H1 (cell line): ENCODE measurements around the gene CA4.

GRCh38 chr17:58326278-58326613 is 2.3 kb downstream of the TSPOAP1 start:
- RRBS, result no CpG with 5 or more reads among the region's 7 CpGs
CAGE:
- cytosol, long polyA plus RNA, result no peak
- long polyA plus RNA, result no peak
- nucleus, long polyA plus RNA, result no peak

DNA sequence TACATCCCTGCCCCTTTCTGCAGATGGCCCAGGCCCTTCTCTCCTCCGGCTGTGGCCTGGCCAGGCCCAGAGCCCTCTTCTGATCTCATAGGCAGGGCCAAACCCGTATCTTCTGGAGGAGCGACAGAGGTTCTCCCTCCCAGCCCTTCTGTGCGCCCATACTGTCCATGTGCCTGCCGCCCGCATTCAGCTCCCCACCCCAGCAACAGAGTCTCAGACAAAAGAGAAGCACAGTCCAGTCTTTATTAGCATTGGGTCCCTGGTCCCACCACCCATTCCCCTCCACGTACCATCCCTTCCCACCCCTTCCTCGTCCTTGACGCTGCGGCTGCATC is 2.0 kb upstream of the TSPOAP1 start:
- RRBS, result no CpG with 5 or more reads among the region's 10 CpGs
CAGE:
- cytosol, long polyA plus RNA, result no peak
- long polyA plus RNA, result no peak
- nucleus, long polyA plus RNA, result no peak

DNA sequence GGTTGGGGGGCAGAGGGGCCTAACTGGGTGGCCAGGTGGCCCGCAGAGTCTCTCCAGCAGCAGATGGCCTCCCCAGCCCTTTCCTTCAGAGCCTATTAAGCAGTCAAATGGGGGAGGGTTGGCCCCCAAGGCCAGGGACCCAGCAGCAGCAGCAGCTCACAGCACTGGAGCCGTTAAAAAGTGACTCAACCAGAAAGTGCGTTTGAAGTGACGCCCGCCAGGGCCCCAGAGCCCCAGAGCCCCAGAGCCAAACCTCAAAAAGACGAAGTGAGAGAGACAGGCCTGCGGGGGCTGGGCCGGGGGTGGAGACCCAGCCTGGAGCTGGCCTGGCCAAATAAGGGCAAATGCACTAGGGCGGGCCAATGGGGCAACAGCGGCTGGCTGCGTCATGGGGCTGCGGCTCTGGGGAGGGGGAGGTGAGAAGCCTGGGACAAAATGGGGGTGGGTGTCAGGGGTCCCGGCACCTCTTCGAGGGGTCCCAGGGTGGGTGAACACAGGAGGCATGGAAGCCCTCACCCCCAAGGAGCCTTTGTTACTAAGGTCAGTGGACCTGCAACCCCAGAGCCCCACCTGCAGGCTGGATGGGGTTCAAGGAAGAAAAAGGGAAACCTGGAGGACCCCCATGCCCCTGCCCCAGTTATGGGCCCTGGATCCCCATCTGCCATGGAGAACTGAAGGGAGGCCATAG is 9.5 kb upstream of the TSPOAP1 start:
- RRBS, result no CpG with 5 or more reads among the region's 14 CpGs
CAGE:
- cytosol, long polyA plus RNA, result no peak
- long polyA plus RNA, result no peak
- nucleus, long polyA plus RNA, result no peak

GRCh38 chr17:58354182-58354903 is 2.3 kb upstream of the SUPT4H1 start:
- RRBS, result no CpG with 5 or more reads among the region's 4 CpGs
CAGE:
- cytosol, long polyA plus RNA, result no peak
- long polyA plus RNA, result no peak
- nucleus, long polyA plus RNA, result no peak

DNA sequence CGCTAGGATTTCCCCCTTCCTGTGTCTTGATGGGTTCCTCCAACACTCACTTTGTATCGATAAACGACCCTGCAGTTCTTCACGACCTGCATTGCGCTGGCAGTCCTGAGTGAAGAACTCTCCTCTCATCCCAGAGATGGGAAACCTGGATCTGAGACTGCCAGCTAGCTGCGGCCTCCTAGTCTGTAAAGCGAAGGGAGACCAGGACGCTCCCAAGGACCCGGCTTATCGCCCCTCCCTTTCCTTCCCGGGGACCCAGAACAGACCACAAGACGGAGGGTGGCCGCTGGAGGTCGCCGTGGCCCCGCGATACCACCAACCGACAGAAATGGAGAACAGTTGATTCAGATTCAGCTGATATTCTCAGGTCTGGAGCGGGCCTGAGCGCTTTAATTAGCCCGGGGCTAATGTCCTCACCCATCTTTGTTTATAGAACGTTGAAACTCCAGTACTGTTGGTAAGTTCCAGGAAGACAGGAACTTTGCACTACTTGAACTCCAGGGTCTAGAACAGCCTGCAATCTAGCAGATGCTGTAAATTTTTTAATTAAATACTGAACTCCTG is 4.1 kb upstream of the MTMR4 start:
- RRBS, result no CpG with 5 or more reads among the region's 22 CpGs
CAGE:
- cytosol, long polyA plus RNA, result no peak
- long polyA plus RNA, result no peak
- nucleus, long polyA plus RNA, result no peak

GRCh38 chr17:58520131-58520824 is 5.8 kb upstream of the MTMR4 start:
- RRBS, result no CpG with 5 or more reads among the region's 8 CpGs
CAGE:
- cytosol, long polyA plus RNA, result no peak
- long polyA plus RNA, result no peak
- nucleus, long polyA plus RNA, result no peak

GRCh38 chr17:58526744-58527256 is 12.4 kb upstream of the MTMR4 start:
- RRBS, result no CpG with 5 or more reads among the region's 11 CpGs
CAGE:
- cytosol, long polyA plus RNA, result no peak
- long polyA plus RNA, result no peak
- nucleus, long polyA plus RNA, result no peak

GRCh38 chr17:58611258-58611474 is 67.0 kb upstream of the SEPTIN4 start:
- RRBS, result no CpG with 5 or more reads among the region's 2 CpGs
CAGE:
- cytosol, long polyA plus RNA, result no peak
- long polyA plus RNA, result no peak
- nucleus, long polyA plus RNA, result no peak

DNA sequence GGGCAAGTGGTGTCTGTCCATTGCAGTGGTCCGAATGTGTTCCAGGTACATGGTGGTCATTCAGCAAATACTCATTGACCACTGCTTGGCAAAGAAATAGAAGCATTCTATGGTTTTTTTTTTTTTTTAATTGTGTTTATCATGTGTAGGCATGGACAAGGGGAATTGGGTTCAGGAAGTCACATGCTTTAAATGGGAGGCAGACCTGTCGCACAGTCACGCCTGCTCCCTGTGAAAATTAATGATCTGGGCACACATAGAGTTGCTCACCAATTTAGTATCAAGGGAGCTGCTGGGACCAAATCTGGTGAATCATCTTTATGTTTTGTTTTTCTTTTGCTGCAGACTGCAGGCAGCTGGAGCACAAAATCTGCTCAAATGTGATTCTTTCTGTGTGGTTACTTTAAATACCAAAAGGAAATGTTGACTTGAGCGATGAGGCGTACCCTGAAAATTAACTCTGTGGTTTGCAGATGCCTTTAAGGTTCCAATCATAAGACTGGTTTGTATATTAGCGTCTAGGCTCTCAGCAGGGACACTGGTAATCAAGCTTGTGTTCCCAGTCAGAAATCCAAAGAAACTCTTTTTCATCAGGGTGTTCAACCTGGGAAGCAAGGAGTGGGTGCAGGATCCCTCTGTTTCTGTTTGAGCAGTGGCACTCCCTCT is 30.8 kb downstream of the YPEL2 start:
- RRBS, result no CpG with 5 or more reads among the region's 6 CpGs
CAGE:
- cytosol, long polyA plus RNA, result no peak
- long polyA plus RNA, result no peak
- nucleus, long polyA plus RNA, result no peak

GRCh38 chr17:59422919-59423821 is 91.7 kb downstream of the YPEL2 start:
- RRBS, result no CpG with 5 or more reads among the region's 12 CpGs
CAGE:
- cytosol, long polyA plus RNA, result no peak
- long polyA plus RNA, result no peak
- nucleus, long polyA plus RNA, result no peak

- RRBS, result no CpG with 5 or more reads among the region's 14 CpGs
CAGE:
- cytosol, long polyA plus RNA, result no peak
- long polyA plus RNA, result no peak
- nucleus, long polyA plus RNA, result no peak
These were observed 92.5 kb downstream of the YPEL2 start for GRCh38 chr17:59423824-59424393.

- RRBS, result no CpG with 5 or more reads among the region's 7 CpGs
CAGE:
- cytosol, long polyA plus RNA, result no peak
- long polyA plus RNA, result no peak
- nucleus, long polyA plus RNA, result no peak
These were observed 97.5 kb downstream of the YPEL2 start for GRCh38 chr17:59428864-59429475.

GRCh38 chr17:59804878-59805578 is 87.7 kb downstream of the TUBD1 start:
- RRBS, result no CpG with 5 or more reads among the region's 6 CpGs
CAGE:
- cytosol, long polyA plus RNA, result no peak
- long polyA plus RNA, result no peak
- nucleus, long polyA plus RNA, result no peak

DNA sequence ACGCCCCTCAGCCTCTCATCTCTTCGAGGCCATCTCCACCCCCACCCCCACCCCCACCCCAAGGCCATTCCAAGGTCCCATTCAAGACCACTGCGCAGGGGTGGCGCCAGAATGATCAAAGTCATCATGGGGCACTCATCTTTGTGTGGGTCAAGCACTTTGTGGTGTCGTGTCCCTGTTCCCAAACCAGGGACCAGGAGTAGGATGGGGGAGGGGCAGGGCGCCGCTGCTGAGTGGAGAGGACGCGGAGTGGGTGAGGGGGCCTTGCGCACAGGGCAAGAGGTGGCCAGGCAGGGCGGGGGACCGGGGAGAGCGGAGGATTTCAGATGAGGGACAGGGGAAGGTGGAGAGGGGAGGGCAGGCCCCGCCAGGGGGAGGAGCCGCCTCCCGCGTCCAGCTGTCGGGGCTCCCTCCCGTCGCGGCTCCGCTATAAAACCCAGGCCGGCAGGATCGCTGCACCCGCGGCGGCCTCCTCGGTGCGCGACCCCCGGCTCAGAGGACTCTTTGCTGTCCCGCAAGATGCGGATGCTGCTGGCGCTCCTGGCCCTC is at the start of gene CA4:
CA4 (plus strand) TSS at position 458 of the 549 bp plus-strand sequence.
- RRBS, result 1% methylated on average over 11 of the region's 34 CpGs
CAGE:
- cytosol, long polyA plus RNA, result start-site peak on the plus strand centred at position 446 of the sequence, 102 bp wide, 47 reads
- long polyA plus RNA, result no peak
- nucleus, long polyA plus RNA, result start-site peak on the plus strand centred at position 399 of the sequence, 58 bp wide, 37 reads

DNA sequence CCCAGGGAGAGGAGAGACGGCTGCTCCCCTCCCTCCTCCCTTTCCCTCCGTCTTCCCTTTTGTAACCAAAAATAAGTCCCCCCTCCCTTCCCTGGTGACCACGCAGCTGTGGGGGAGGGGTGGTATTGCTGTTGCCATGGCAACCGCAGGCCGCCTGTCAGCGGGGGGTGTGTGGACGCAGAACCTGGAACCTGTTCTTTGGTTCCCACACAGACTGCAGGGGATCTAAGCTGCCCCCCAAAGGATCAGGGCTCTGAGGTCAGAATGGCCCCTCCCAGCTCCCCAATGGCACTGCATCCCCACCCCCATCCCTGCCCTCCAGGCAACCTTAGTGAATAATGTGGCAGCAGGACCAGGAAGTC is 11.8 kb downstream of the CA4 start:
- RRBS, result no CpG with 5 or more reads among the region's 7 CpGs
CAGE:
- cytosol, long polyA plus RNA, result no peak
- long polyA plus RNA, result no peak
- nucleus, long polyA plus RNA, result no peak

DNA sequence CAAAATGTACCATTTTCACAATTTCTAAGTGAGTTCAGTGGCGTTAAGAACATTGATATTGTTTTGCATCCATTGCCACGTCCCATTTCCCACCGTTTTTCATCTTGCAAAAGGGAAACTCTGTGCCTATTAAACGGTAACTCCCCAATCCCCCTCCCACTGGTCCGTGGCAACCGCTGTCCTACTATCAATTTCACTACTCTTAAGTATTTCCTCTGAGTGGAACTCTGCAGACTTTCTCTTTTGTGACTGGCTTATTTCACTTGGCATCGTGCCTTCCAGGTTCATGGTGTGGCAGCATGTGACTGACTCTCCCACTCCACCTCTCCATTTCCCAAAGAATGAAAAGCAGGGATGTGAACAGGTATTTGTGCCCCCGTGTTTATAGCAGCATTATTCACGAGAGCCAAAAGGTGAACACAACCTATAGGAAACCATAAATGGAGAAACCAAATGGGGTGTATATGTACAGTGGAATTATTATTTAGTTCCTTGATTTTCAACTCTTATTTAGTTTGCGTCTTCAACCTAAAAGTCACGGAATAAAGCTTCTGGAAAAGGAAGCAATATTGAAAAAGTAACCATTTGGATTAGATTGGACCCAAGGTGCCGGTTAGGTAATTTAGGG is 1.2 kb upstream of the USP32 start:
- RRBS, result no CpG with 5 or more reads among the region's 12 CpGs
CAGE:
- cytosol, long polyA plus RNA, result no peak
- long polyA plus RNA, result no peak
- nucleus, long polyA plus RNA, result no peak

DNA sequence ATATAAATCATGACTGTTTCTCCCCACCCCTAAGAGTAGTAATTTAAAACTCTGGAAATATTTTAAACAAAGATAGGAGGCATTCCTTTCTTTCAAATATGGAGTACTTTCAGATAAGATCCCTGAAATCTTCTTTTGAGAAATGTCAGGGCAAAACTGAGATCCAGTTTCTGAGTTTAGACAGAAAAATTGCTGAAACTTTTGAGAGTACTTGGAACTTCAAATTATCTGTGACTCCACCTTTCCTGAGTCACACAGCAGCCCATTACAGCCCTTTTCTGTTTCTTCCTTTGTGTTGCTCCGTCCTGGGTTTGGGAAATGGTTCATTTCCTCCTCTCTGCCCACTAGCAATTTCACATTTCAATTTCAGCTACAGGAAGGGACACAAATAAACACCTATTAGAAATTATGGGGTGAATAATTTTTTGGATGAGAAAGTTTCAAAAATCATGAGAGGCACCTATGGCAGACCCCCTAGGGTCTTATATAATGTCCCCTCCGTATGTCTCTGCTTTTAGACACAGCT is 28.8 kb upstream of the PPM1D start:
- RRBS, result no CpG with 5 or more reads among the region's 2 CpGs
CAGE:
- cytosol, long polyA plus RNA, result no peak
- long polyA plus RNA, result no peak
- nucleus, long polyA plus RNA, result no peak

- RRBS, result no CpG with 5 or more reads among the region's 3 CpGs
CAGE:
- cytosol, long polyA plus RNA, result no peak
- long polyA plus RNA, result no peak
- nucleus, long polyA plus RNA, result no peak
These were observed 69.8 kb downstream of the BCAS3 start for GRCh38 chr17:60747408-60747983.

GRCh38 chr17:60902312-60902904 is 224.8 kb downstream of the BCAS3 start:
- RRBS, result no CpG with 5 or more reads among the region's 7 CpGs
CAGE:
- cytosol, long polyA plus RNA, result no peak
- long polyA plus RNA, result no peak
- nucleus, long polyA plus RNA, result no peak

- RRBS, result no CpG with 5 or more reads among the region's 9 CpGs
CAGE:
- cytosol, long polyA plus RNA, result no peak
- long polyA plus RNA, result no peak
- nucleus, long polyA plus RNA, result no peak
These were observed 64.4 kb upstream of the TBX2 start for GRCh38 chr17:61335096-61335878.